ENCODE measurements around the genes RIPPLY1 and AMOT.

GRCh38 chrX:106902964-106903559, at the start of gene RIPPLY1:
RIPPLY1 (minus strand) TSS chrX:106903341.
- PRO-cap: no peak

DNA sequence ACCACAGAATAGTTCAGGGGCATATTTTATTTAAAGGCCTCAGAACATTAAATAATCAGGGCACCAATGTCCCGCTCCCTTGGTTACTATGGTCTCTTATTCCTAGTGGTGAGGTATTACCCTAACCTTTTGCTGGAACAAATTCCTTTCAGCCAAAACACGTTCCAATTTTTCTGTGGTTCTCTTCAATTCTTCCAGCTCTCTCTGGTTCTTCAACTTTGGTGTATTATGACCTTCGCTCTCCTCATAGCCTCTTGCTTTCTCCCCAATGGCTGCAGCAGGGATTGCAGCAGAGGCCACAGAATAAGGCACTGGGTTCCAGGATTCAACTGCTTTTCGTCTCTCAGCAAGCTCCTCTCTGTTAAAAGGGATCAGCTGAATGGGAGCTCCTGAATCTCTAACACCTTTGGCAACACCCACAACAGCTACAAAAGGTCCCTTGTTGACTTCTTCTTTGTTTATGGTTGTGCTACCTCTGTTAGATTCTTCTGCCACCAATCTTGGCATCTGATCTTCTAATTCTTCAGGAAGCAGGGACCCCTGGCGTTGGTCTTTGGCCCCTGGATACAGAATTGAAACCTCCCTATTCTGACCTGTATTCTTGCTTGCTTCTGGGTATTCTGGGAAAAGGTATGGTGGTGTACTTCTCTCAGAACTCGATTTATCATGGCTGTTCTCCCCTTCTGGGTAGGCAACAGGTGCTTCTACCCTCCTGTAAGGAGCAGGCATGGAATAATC, 22.4 kb downstream of the CLDN2 start:
- PRO-cap: no peak

- PRO-cap: unidirectional peak, plus-strand start at chrX:106950680
Observed at GRCh38 chrX:106950434-106950753, 30.2 kb downstream of the CLDN2 start.

GRCh38 chrX:107084083-107084927, 34.3 kb downstream of the RBM41 start:
- PRO-cap: no peak

DNA sequence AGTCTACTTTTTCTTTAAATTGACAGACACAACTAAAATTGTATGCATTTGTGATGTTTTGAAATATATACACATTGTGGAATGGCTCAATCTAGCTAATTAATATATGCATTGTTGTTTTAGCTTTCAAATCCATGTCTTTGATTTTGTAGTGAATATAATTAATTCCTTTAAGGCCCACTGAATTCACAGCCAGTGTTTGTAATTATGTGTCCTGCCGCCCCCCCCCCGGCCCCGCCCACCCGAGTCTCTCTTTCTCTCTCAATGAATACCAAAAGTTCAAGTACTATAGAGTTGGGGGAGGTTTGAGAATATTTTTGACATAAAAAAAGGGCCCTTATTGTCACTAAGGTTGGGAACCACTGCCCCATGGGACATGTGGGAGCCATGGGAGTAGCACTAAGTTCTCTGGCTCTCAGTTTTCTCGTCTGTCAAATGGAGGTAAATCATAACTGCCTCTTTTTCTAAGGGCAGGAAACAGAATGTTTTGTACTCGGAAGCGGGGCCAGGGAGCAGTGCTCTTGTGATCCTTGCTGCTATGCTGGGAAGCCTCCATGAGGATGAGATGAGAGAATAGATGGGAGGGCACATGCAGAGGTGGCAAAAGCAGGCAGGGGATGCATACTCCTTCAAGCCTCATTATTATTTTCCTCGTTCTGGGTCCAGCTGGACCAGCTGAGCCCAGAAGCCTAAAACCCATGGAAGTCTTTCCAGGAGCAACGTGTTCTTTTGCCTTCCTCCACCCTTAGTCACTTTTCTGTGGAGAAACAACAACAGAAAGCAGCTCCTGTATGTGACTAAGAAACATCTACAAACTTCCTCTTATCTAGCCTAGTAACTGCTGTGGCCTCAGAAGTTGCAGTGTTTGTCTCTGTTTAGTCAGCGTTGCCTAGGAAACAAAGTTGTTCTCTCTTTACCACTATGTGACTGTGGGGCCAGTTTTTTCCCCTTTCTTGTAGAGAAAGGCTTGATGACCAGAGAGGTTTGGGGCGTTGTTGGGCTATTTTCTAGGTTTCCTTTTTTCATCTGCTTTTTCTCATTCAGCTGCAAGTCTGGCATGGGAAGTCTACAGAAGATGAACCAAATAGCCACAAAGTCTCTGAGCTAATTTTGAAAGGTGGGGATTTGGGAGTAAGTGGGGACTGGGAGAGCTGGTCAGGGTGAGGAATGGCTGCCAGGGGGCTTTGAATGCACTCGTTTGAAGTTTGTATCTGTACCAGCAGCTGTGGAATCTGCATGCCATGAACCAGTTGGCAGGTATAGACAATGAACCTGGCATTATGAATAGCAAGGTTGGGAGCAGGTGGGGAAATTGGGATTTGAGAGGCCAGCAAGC, 64.8 kb downstream of the TSC22D3 start:
- PRO-cap: bidirectional peak, plus-strand start at position 1,049 of the sequence, minus-strand start at position 751 of the sequence

DNA sequence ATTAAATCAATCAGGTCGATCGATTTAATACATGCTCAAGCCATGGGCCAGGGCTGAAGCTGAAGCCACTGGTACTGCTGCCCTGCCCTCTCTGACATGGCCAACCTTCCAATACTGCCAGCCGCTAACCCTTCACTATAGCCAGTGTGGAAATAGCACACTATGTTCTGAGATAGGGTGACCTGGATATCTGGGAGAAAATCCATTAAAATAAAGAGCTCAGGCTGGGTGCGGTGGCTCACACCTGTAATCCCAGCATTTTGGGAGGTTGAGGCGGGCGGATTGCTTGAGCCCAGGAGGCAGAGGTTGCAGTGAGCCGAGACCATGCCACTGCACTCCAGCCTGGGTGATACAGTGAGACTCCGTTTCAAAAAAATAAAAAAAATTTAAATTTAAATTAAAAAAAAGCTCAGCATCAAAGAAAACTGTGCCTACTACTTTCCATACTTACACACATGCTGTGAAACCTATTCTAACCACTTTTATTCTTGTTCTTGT, 31.4 kb downstream of the TSC22D3 start:
- PRO-cap: no peak

DNA sequence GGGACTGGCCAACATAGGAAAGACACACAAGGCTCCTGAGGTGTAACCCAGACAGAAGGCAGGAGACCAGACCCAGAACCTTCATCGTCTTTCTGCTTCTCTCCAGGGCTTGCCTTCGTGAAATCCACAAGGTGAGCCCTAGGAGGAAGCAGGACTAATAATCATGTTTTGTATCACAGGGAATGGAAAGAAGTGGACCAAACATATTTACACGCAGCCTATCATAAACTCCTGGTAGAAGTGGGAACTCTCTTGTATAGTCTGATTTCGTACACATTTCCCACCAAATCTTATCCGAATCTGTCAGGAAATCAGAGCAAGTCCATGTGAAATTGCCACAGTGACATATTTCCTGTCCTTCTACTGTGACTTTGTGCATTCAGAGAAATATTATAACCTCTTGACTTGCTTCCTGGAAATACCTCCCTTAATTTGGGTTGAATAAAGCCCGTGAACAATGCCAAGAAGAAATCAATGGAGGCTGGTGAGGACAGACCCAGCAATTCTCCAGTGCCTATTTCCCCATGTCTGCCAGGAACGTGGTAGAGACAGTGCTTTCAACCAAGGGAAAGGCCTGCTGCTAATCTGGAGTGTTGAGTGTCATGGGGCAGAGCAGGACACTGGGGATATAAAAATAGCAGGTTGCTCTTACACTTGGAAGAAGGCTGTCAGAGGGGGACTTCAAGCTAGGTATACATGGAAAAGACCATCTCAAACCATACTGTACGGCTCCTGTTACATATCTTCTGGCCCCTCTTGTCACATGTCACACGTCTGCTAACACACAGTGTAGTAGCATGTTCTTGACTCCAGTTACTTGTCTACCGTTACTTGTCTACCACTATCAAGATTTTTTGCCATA, 20.0 kb downstream of the TSC22D3 start:
- PRO-cap: no peak

DNA sequence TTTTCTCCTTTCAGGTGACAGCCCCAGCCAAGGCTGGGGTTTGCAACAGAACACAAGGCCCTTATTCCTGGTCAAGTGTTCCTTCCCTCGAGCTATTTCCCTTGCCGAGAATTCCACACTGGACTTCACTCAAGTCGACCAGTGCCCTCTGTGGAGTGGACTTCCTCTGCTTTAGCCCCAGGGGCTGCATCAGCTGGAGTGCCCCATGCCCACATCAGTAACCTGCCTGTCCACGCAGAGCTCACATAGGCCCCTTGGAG, 19.0 kb downstream of the TSC22D3 start:
- PRO-cap: no peak

GRCh38 chrX:107761447-107761932, 14.1 kb downstream of the TSC22D3 start:
- PRO-cap: no peak

GRCh38 chrX:108091938-108092419, 401 bp downstream of the ATG4A start:
- PRO-cap: no peak

GRCh38 chrX:109735107-109735748, 2.2 kb upstream of the ACSL4 start:
- PRO-cap: no peak

DNA sequence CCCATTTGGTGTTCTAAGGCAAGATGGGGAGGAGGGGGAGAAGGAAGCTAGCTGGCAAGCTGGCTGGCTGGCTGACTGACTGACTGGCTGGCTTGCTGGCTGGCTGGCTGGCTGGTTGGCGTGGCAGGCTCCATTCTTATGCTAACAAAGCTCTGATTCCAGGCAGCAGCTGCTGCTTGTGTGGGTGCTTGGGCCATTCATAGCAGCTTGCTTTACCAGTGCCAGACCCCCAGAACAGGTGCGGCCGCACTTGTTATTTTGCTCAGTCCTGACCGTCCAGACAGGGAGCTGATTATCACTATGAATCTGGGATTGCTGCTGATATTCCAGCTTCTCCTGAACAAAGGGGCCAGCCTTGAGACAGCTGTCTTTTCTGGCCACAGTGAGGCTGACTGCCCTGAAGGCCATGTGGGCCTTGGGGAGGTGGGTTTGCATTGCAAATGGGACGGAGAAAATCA, 131.2 kb upstream of the PAK3 start:
- PRO-cap: no peak

DNA sequence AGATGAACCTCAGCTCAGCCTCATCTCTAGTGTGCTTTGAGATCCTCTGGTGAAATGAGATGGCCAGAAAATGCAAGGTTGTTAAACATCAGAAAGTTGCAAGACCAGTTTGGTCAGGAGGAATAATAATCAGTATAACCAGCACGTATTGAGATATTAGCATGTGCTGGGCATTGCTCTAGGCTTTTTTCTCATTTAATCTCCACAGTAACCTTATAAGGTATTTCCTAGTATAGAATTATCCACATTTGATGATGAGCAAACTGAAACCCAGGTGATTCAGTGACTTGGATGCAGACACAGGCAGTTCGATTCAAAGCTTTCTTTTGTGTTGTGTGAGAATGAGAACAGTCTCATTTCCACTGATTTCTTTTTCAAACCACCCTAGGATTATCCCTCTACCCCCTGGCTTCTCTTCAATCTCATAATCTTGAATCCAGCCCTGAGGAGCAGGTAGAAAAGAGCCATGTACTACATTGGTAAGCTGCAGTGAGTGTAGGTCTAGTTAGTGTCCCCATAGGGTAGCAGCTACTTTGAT, 110.4 kb upstream of the PAK3 start:
- PRO-cap: no peak

DNA sequence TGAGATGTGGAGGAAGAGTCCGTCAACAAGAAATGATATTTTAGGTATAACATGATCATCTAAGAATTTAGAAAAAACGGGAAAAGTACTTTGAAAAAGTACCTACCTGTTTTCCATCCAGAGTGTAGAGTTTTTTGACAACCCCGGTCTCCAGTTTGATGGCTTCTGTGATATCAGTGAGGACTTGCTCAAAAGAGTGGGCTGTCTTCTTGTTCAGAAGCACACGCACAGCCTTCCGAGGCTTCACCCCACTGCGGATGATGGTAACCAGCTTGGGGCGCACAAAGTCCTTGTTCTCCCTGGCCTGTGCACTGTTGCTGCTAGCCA, 11.1 kb downstream of the DCX start:
- PRO-cap: no peak

GRCh38 chrX:112840239-112841565, at the start of gene AMOT:
AMOT (minus strand) TSS chrX:112840831.
- PRO-cap: bidirectional peak, plus-strand start at chrX:112840674, minus-strand start at chrX:112840587; bidirectional peak, plus-strand start at chrX:112841041, minus-strand start at chrX:112840878; unidirectional peak, minus-strand start at chrX:112841414; unidirectional peak, minus-strand start at chrX:112841444

DNA sequence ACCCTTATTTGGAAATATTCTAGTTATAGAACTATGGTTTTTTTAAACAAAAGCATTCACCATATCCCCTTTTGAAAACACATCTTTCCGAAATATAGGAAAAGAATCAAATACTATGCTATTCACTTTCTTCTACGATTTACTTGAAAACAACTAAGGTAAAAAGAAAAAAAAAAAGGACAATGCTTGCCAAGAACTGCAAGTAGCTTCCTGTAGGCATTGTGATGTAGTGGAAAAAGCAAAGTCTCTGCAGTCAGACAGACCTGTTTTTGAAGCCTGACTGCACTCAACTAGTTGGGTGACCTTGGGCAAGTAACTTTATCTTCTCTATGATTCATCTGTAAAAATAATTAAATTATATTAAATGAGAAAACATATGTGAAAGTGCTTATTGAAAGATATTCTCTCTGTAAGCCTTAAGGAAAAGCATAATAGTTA, 100.4 kb upstream of the PLS3 start:
- PRO-cap: no peak

DNA sequence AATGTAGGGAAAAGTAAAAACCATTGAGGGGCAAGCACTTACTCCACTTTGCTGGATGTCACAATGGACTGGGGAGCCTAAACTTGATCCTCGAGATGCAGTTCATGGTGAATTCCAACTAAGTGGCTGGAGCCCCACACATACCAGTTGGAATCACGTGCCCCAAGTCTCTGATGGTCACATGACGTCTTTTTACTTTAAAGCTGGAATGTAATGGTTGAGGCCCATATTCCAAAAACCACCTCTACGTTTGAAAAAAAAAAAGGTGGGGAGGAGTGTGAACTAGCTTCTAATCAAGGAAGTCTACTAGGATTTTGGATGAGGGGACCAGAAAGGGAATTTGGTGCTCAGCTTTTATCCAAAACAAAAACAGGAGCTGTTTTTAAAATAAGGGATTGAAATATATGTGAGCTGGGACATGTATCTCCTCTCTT, 1.6 kb downstream of the PLS3 start:
- PRO-cap: no peak

- PRO-cap: no peak
Observed at GRCh38 chrX:115690557-115691139, 129.7 kb downstream of the PLS3 start.

- PRO-cap: no peak
Observed at GRCh38 chrX:115888626-115888948, 282.0 kb upstream of the AGTR2 start.

DNA sequence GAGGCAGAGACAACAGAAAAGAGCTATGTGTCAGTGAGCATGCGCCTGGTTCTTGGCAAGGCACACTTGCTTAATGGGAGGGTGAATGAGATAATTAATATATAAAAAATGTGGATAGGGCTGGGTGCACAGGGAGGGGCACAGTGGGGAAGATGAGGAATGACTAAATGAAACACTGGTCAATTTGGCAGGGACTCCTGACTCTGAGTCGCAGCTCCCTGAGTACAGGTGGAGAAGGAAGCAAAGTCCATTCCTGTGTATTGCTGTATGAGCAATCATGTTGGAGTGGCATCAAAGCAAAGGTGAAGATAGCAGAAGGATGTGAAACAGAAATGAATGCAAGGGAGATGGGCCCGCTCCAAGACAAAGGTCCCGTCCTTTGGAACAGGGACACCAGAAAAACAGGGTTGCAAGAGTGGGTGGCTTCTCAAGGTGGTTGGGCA, 278.4 kb upstream of the AGTR2 start:
- PRO-cap: no peak

Data from penis (tissue), 1 donor.